H4 (cell line): ENCODE measurements around a stretch of chr17.

GRCh38 chr17:79008773-79009184 is 785 bp downstream of the CANT1 start:
- RAMPAGE, long total RNA, result no peak

DNA sequence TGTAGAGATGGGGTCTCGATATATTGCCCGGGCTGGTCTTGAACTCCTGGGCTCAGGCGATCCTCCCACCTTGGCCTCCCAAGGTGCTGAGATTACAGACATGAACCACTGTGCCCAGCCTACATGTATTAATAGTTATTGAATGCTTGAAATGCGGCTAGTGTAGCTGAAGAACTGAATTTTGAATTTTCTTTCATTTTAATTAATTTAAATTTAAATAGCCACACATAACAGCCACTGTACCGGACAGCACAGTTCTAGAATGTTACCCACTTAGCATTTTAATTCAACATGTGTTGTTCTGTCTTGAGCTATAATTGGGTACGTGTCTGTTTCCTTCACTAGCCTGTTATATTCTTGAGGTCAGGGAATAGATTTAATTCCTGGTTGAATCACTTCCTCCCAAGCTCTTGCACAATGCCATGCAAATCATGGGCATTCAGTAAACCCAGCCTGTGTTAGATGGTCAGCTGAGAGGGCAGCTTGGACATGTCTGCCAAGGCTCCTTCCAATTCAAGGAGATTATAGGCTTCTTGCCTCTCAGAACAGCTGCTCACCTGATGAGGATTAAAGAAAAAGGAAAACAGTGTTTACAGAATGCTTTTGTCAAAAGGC is 12.5 kb downstream of the C1QTNF1 start:
- RAMPAGE, long total RNA, result no peak

DNA sequence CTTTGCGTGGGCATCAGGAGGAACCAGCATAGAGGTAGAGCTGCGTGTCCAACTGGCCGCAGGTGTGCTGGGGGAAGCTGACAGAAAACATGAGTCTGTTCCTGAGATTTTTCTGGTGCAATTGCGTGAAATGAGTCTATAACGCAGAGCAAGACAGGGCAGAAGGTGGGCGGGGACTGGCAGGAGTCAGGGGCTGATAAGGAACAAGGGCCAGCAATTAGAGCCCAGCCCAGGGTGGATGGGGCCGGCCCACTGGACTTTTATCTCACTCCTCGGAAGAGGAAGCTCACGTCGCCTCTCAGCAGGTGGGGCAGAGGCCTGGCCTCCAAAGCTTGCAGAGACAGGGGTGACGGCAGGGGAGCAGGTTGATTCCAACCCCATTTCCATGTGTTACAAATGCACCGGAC is 238.1 kb downstream of the RBFOX3 start:
- RAMPAGE, long total RNA, result no peak

- RAMPAGE, long total RNA, result no peak
Observed at GRCh38 chr17:79608479-79609200, 2.2 kb downstream of the RBFOX3 start.

DNA sequence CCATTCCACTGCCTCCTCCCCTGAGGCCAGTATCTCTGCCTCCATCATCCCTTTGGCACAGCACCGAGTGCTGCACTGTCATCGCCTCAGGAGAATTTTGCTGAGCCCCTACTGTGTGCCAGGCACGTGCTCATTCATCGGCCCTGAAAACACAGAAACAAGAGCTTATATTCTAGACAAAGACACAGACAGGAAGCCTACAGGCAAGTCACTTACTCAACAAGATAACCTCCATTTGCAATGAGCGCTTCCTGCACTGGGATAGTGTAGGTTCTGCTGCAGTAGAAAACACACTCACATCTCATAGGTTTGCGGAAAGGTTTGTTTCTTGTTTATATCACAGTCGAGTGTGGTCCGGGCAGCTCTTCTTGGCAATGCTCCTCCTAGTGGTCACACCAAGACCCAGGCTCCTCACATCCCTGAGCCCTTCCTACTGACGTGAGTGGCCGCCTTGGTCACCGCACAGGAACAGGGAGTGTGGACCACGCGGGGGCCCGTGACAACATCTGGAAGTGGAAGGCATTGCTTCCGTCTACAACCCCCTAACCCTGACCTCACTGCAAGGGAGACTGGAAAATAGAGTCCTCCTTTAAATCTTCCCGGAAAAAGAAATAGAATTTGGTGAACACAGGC is 47.9 kb upstream of the RBFOX3 start:
- RAMPAGE, long total RNA, result no peak

DNA sequence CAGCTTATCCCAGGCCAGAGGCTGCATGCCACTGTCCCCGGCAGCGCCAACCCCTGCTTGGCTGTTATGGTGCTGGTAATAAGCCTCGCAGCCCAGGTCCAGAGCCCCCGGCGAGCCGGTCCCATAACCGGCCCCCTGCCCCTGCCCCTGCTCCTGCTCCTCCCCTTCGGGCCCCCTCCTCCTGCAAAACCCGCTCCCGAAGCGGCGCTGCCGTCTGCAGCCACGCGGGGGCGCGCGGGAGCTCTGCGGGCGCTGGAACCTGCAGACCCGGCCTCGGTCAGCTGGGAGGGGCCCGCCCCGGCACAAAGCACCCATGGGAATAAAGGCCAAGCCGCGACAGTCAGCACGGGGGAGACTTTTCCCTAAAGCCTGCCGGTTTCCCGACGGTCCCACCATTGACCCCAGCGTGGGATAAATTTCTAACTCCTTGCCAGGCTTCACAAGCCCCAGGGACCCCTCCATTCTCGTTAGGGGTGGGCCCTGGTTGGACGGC is 11.2 kb downstream of the ENPP7 start:
- RAMPAGE, long total RNA, result no peak

DNA sequence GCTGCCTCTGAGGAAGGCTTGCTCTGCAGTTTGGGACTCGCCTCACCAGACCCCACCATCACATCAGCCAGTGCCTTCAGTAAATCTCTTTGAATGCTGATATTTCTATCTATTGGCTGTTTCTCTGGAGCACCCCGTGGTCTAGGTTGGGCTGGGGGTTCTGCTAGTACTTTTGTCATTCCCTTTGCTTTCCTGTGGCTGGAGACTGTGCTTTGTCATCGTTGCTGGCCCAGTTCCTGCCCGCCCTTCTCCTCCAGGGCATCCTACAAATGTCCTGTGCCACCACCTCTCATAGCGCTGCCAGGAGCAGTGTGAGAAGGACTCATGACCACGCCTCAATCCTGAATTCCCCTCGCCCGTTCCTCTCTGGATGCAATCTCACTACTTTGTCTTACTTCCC is 8.0 kb upstream of the CBX2 start:
- RAMPAGE, long total RNA, result no peak

DNA sequence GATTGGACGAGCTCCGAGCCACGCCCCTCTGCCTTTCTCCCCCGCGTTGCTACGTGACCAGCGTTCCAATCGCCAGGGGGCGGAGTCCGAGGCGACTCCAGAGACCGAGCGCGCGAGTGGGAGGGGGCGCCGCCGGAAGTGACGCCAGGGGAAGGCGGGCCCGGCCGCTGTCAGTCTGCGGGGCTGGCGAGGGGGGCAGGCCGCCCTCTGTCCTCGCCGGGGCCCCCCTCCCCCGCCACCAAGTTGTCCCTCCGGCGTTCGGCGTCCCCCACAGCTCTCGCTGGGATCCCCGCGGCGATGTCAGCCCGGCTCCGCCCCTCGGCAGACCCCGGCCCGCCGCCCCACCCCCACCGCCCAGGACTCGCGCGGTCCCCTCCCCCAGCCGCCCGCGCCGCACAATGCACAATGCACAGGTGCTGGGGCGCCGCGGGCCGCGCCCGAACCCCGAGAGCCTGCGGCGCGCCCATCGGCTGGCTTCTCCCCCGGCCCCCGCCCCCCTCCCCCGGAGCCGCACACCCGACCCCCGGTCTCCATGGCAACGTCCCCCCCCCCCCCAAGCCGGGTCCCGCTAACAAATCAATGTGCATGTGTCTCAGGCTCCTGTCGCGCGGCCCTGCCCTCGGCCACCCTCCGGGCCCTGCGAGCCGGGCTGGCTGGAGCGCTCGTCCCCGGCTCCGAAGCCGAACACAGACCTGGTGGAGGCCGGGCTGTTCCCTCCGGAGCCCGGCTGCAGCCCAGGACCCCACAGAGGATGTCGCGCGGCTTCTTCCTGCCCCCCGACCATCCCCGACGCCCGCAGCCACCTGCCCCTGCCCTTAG is 583 bp upstream of the CBX8 start:
- RAMPAGE, long total RNA, result no peak

- RAMPAGE, long total RNA, result no peak
Observed at GRCh38 chr17:79810604-79811366, 13.9 kb upstream of the CBX8 start.

DNA sequence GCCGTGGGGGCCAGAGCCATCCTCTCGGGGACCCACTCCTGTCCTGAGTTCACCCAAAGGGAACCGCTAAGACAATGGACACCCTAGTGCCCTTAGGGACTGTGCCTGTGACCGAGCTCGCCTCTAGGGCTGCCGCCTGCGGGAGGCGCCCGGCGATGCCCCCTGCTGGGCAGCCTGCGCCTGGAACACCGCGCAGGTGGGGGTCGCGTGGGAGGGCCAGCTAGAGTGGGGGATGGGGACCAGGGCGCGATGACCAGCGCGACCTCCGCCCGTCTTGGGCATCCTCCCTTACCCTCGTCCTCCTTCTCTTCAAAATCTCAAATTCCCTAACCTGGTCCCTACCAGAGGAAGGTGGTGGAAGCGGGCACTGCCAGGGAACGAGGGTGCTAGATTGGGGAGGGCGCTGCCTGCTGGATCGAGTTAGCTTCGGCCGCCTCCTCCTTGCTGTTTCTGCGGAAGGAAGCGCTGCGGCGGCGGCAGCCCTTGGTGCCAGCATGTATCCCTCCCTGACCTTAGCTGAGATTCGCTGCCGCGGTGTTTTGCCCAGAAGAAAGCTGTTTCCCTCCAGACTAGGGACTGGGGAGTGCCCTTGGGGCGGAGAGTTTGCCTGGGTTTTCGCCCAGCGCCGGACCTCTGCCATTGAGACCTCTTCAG is 14.6 kb upstream of the CBX8 start:
- RAMPAGE, long total RNA, result no peak

GRCh38 chr17:79830544-79831212 is 8.6 kb downstream of the CBX4 start:
- RAMPAGE, long total RNA, result no peak

DNA sequence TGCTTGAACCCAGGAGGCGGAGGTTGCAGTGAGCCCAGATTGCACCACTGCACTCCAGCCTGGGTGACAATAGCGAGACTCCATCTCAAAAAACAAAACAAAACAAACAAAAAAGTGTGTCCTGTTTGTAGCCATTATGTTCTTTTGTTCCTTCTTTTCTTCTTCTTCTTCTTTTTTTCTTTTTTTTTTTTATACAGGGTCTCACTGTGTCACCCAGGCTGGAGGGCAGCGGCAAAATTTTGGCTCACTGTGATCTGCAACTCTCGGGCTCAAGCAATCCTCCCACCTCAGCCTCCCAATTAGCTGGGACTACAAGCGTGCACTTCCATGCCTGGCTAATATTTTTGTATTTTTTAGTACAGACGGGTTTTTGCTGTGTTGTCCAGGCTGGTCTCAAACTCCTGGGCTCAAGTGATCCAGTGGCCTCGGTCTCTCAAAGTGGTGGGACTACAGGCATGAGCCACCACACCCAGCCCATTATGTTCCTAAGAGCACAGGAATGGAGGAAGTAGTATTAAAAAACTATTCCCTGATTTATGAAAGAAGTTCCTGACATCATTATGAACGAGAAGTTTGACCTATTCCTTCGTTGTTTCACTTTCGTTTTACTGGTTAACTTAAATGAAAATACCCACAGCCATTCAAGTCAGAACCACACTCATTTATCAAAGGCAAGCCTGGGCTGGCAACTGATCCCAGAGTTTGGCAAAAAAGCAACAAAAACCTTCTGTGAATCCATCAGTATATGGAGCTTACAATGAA is 13.3 kb upstream of the CBX4 start:
- RAMPAGE, long total RNA, result no peak

GRCh38 chr17:79897658-79898224 is 58.5 kb upstream of the CBX4 start:
- RAMPAGE, long total RNA, result no peak

DNA sequence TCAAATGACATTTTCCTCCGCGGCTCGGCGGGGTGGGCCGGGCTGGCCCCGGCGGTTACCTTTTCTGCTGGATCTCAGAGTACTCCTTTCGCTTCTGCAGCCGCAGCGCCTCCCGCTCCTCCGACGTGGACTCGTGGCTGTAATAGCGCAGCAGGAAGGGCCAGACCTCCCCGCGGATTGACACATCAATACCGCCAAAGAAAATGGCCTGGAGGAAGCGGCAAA is 86.1 kb downstream of the TBC1D16 start:
- RAMPAGE, long total RNA, result no peak

- RAMPAGE, long total RNA, result no peak
Observed at GRCh38 chr17:79991157-79991990, 44.3 kb downstream of the TBC1D16 start.

- RAMPAGE, long total RNA, result no peak
Observed at GRCh38 chr17:80018935-80019707, 16.6 kb downstream of the TBC1D16 start.

- RAMPAGE, long total RNA, result no peak
Observed at GRCh38 chr17:80034753-80035744, 623 bp downstream of the TBC1D16 start.

GRCh38 chr17:80132841-80134152 is 13.6 kb downstream of the EIF4A3 start:
- RAMPAGE, long total RNA, result no peak

DNA sequence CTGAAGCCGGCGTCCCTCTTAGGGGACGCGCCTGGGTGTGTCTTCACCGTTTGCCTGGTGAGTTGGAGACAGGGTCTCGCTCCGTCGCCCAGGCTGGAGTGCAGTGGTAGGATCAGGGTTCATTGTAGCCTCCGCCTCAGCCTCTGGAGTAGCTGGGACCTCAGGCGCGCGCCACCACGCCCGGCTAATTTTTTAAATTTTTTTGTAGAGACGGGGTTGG is 697 bp upstream of the EIF4A3 start:
- RAMPAGE, long total RNA, result no peak

GRCh38 chr17:80174934-80175897 is 5.4 kb downstream of the CARD14 start:
- RAMPAGE, long total RNA, result no peak